Glomerular endothelial cell (primary cell): ENCODE measurements around the genes IGSF1, PABIR3, RTL8B, CT45A6, FHL1 and FGF13.

GRCh38 chrX:131289148-131289840, at the start of gene IGSF1:
Gene IGSF1 (minus strand): TSS chrX:131289306.
- RAMPAGE, long total RNA: no peak

GRCh38 chrX:132413511-132414016, 75.3 kb downstream of the MBNL3 start:
- RAMPAGE, long total RNA: no peak

- RAMPAGE, long total RNA: no peak
Observed at GRCh38 chrX:132432950-132433495, 55.8 kb downstream of the MBNL3 start.

DNA sequence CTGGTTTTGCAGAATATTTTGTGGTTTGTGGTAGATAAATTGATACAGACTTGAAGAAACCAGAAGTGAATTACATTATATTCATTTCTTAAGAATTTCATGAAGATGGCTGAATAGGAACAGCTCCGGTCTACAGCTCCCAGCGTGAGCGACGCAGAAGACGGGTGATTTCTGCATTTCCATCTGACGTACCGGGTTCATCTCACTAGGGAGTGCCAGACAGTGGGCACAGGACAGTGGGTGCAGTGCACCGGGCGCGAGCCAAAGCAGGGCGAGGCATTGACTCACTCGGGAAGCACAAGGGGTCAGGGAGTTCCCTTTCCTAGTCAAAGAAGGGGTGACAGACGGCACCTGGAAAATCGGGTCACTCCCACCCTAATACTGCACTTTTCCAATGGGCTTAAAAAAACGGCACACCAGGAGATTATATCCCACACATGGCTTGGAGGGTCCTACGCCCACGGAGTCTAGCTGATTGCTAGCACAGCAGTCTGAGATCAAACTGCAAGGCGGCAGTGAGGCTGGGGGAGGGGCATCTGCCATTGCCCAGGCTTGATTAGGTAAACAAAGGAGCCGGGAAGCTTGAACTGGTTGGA, 51.2 kb upstream of the HS6ST2 start:
- RAMPAGE, long total RNA: no peak

- RAMPAGE, long total RNA: no peak
Observed at GRCh38 chrX:134026397-134027246, 41.2 kb upstream of the GPC3 start.

GRCh38 chrX:134369378-134370003, 3.6 kb upstream of the PHF6 start:
- RAMPAGE, long total RNA: no peak

- RAMPAGE, long total RNA: no peak
Observed at GRCh38 chrX:134806899-134807322, at the start of gene PABIR3. Gene PABIR3 (plus strand): TSS chrX:134807237.

- RAMPAGE, long total RNA: no peak
Observed at GRCh38 chrX:135022420-135023114, at the start of gene RTL8B. Gene RTL8B (minus strand): TSS chrX:135022542.

- RAMPAGE, long total RNA: no peak
Observed at GRCh38 chrX:135295379-135296187, 13.7 kb upstream of the ETDC start.

GRCh38 chrX:135802635-135803129, at the start of gene CT45A6:
Gene CT45A6 (minus strand): TSS chrX:135802787.
- RAMPAGE, long total RNA: no peak

GRCh38 chrX:136055592-136056463, 70.6 kb downstream of the SLC9A6 start:
- RAMPAGE, long total RNA: no peak

DNA sequence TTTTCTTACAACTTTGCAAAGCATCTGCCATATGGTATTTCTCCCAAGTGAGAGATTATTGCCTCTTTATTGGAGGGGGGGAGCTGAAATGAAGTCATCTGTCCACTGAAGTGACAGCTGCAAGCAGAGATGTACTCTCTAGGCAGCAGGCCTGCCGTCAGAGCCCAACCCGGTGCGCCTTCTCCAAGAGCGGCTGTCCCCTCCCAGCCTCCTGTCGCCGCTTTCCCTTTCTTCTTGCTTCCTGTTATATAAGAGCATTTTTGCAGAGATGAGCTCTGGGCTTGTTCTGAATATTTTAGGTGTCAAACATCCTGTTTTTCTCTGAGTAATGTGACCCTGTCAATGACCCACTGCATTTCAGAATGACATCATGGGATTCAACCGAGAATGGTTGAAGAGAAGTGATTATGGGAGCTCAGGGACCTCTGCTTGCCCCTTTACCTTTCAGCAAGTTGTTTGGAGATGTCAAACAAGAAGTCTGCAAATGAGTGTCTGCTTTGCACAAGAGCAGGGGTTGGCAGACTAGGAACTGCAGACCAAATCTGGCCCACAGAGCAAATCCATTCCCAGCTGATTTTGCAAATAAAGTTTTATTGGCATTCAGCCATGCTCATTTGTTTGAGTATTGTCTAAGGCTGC, 79.9 kb downstream of the SLC9A6 start:
- RAMPAGE, long total RNA: no peak

DNA sequence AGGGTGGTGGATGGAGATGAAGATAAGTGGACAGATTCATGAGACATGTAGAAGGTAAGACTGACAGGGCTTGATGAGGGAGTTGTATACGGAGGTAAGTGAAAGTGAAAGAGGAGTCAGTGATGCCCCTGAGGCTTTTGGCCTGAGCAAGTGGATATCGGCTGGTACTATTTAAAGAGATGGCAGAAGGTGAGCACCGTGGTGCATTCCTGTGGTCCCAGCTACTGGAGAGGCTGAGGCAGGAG, 85.4 kb downstream of the SLC9A6 start:
- RAMPAGE, long total RNA: no peak

DNA sequence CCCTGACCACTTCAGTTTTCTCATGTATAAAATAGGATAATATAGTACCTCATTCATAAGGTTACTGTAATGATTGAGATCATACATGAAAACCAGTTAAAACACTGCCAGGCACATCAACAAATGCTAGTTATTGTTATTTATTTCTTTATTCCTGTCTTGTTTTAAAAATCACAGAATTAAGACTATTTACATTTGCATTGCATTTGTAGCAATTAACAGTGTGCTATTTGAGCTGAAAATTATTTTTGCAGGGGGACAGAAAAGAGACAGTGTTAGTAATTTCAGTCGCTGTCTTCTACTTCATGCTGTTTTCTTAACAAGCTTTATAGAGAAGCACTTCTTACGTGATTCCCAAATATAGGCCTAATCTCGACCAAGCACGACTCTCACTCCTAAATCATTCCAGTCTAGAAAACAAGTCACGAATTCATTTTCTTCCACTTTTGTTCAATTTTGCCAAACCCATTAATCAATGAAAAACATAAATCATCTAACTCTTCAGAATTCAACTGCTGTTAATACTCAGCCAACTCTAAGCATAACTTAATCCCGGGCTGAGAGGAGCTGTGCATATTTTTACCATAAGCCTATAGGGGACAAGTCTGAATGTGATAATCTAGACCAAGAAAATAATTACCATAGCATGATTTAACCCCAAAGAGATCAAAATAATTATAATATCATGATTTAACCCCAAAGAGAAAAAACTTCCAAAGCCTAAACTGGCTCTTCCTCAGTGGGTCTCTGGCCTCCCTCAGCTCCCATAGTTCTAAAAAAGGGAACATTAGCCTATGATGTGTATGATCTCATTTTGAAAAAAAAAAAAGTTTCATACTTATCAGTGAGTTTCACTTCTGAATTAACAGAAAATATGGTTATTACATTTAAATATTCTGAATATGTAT, 70.4 kb upstream of the FHL1 start:
- RAMPAGE, long total RNA: no peak

DNA sequence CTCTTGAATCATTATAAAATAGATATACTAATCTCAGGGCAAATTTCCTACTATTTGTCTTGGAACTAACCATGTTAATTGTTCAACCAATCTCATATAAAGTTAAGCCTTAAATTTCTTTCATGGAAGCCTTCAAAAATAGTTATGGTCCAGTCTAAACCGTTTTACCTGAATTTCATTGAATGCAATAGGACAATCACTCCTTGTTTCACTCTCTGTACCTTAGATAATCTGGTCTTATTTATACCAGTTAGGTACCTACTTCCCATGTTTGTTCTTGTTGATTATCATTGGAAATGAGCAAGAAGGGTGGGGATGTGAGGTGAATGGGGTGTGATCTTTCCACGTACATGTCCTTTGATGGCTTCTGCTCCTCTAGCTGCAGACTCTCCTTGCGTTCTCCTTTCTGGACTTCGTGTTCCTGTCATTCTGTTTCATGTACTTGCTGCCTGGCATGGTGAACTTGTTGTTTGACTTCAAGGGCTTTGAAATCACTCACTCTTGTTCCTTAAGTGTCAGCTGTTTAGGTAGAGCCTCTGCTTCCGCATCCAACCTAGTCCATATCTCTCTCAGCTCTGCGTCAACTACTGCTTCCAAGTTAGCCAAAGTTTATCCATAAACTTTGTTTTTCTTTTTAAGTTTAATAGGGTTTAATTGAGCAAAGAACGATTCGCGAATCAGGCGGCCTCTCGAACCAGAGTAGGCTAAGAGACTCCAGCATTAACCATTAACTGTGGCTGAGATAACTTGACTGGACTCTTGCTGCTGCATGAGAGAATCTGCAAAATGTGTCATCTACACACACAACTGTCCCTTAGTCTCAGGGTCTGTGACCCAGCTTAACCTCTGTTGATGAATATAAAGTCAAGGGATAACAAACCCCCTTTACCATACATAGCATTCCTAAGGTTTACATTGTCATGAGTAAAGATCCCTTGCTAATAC, 6.8 kb upstream of the FHL1 start:
- RAMPAGE, long total RNA: no peak

DNA sequence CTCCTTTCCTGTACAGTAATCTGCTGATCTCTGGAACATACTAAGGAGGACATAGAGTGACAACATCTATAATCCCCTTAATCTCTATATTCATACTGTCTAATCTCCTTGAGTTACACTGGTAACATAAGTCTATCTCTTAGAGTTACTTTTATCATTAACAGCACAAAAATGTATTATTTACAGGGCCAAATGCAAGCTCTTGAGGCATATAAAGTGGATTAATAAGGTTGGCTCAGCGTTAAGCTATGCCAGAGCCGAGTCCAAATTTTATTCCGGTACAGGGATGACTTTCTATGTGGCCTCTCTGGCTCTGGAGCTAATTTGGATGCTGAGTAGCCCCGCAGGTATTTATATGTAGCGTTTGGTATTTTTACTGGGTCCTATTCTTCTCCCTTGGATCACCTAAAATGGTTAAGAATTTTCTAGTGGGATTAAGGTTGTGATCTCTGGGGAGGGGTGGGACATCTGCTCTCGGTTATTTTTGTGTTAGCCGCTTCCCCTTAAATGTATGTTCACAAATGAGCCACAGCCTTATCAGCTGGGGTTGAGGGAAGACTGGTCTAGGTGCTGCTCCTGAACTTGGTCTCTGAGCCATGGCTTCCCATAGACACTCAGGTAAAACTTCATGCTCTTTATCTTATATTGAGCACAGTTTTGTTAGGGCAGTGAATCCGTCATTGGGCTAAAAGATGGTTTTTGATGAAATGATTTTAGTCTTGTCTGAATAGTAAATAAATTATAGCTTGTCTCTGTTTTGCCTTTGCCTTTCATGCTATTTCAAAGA, at the start of gene FHL1:
Gene FHL1 (plus strand): TSS at position 531 of the 787 bp plus-strand sequence.
- RAMPAGE, long total RNA: no peak

DNA sequence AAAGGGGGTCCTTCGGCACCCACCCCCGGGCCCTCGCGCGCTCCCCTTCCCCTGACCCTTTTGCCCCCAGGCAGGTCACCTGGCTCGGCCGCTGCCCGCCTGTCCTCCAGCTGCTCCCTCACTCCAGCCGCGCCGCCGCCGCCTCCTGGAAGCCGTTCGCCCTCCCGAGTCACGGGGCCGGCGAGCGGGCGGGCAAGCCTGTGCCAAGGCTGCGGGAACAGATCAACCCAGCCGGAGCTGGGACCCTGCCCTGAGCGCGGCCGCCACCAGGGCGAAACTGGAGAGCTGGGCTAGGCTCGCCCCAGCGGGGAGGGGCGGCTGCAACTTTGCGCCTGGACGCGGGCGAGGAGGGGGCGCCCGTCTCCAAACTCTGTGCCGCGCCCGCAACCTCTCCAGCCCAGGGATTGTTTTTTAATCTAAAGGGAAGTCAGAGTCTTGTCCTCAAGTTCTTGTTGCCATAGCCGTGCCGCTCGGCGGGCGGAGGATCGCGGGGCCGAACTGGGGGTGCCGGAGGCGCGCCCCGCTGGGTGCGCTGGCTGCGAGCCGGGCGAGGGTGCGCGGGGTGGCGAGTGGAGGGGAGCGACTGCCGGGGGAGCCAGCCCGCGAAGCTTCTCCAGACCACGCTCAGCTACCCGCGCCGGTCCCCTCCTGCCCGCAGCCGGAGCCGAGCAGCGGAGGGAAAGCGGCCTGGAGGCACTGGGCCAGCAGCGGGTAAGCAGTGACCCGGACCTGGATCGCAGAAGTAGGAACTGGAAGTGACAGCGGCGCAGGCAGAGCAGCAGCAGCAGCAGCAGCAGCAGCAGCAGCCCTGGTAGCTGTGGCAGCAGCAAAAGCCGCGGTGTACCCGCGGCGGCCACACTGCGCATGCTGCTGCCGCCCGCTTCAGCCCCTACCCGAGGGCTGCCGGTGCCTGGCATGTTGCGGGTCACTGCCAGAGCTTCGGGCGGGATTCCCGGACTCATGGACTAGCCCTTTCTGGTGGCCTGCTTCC, 13.4 kb downstream of the ARHGEF6 start:
- RAMPAGE, long total RNA: no peak

GRCh38 chrX:136866200-136867105, 14.1 kb downstream of the RBMX start:
- RAMPAGE, long total RNA: no peak

- RAMPAGE, long total RNA: no peak
Observed at GRCh38 chrX:138710712-138712054, at the start of gene FGF13. Gene FGF13 (minus strand): TSS chrX:138711717.

GRCh38 chrX:139211419-139212014, 319.0 kb upstream of the F9 start:
- RAMPAGE, long total RNA: no peak